ENCODE results near the genes PRKCI, RPL22L1 and PLD1.

DNA sequence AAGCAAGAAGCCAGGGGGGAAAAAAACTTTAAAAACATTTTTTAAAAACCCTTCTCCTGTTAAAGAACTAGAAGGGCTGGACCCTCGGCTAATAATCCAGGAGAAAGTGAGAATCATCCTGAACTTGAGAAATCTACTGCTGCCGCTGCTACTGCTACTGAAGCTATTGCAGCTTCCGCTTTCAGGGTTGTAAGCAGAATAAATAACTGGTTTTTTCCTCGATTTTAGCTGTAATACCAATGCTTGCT is 420 bp upstream of the MECOM start:
- RRBS = no CpG with 5 or more reads among the region's 4 CpGs

DNA sequence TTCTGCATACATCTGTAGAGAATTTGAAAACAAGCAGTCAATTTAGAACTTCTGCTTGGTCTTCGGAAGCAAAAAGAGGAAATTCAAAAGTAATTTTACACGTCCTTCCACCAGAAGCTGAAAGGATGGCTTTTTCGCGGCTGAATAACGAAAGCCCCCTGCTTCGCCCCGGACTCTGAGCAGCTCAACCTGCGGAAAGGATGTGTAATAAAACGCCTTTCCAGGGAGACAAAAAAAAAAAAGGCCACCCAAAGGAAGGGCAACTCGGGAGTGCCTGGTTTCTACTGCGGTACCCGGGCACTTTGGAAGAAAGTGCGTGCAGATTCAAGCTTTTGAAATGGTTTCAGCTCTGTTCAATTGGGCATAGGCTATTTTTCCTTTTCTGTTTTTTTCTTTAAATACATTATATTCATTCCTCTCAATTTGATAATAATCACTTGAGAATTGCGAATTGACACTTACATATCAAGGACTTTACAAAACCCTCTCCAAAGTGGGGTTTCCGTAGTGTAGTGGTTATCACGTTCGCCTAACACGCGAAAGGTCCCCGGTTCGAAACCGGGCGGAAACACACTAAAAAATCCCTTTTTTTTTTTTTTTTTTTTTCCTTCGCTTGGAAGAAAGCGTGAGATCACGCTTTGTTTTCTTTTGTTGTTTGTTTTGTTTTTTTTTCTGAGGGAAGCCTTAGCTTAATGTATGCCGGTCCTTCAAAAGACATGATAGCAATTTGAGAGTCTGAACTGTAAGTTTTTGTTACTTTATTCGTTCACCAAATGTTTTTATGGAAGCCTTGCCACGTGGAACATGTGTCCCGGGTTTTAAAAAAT is 1.3 kb upstream of the MYNN start:
- RRBS = under 1% methylated on average over 8 of the region's 30 CpGs

GRCh38 chr3:169835957-169836418 is 23.3 kb upstream of the LRRC34 start:
- RRBS = no CpG with 5 or more reads among the region's 1 CpG

- RRBS = no CpG with 5 or more reads among the region's 1 CpG
These were observed 8.6 kb downstream of the GPR160 start for GRCh38 chr3:170046438-170046700.

DNA sequence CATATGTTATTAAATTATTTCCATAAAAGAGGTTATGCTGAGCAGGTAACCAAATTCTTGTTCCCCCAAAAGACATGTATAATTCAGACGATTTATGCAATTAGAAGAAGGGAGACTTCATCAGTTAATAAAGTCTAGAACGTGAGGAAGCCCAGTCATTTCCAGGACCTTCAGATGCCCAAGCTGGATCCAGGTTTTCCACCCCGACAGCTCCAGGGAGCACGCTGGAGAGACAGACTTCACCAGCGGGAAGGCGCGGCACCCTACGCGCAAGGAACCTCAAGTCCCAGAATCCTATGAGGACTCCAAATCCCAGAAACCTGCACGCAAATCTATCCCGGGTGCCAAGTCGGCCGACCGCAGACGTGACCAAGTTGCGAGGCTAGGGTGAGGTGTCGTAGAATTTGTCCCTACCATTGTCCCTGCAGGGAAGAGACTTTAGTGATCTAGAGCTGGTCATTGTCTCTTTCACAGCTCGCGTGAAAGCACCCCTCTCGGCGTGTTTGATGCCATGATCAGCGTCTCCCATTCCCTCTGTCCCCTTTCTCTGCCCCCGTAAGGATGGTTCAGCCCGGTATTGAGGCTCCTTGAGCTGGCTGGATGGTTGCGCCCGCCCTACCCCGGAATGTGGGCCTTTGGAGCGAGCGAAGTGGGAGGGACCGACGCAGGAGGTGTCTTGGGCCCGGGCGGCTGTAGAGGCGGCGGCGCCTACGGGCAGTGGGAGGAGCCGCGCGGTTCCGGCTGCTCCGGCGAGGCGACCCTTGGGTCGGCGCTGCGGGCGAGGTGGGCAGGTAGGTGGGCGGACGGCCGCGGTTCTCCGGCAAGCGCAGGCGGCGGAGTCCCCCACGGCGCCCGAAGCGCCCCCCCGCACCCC is at the start of gene PRKCI:
Gene PRKCI (plus strand): TSS at position 662 of the 874 bp plus-strand sequence.
- RRBS = 1% methylated on average over 38 of the region's 61 CpGs

DNA sequence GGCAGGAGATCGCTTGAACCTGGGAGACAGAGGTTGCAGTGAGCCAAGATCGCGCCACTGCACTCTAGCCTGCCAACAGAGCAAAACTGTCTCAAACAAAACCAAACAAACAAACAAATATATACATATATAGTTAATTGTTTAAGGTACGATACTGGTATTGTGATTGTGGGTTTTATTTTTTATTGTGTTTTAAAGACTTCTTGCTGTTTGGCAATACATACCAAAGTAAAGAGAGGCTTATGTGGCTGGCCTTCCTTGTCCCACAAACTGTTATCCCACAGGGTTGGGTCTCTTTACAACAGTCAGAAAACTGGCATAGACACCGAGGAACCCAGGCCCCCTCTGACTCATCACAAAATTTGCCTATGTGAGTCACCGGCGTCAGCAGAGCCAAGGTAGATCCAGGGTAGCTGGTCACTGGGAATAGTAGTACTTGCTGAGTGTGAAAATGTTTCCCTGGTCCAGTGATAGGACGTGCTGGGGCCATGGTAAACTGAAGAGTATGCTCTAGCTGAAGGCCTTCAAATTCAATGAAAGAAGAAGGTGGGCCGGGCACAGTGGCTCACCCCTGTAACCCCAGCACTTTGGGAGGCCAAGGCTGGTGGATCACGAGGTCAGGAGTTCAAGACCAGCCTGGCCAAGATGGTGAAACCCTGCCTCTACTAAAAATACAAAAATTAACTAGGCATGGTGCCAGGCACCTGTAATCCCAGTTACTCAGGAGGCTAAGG is 27.2 kb upstream of the SKIL start:
- RRBS = no CpG with 5 or more reads among the region's 10 CpGs

DNA sequence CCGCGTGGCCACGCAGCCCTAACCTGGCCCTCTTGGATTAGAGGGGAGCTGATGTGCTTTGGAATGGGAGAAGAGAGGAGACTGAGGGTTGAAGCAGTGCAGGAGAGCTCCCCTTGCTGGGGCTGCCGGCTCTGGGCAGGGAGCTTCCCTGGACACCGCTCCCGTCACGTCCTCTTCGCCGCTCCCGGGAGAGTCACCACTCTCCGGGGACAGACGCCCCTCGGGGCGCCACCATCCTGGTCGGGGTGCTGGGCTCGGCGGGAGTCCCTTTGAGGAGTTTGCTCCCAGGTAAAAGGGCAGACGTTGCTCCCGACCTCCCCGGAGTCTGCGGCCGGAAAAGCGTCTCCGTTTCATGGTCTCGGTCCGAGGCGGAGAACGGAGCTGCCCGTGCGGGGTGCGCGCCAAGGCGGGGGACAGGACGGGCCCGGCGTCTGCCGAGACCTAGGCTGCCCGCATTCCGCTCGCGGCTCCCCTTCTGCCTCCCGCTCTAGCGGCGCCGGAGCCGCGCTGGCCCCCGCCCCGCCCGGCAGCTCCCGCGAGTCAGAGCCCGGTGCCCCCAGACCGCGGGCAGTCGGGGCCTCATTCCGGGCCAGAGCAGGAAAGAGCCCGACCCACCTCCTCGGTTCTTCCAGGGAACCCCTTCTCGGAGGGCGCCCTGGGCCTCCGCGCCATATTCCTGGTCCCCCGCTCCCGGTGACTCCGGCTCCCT is 621 bp downstream of the SLC7A14 start:
- RRBS = 2% methylated on average over 42 of the region's 66 CpGs

DNA sequence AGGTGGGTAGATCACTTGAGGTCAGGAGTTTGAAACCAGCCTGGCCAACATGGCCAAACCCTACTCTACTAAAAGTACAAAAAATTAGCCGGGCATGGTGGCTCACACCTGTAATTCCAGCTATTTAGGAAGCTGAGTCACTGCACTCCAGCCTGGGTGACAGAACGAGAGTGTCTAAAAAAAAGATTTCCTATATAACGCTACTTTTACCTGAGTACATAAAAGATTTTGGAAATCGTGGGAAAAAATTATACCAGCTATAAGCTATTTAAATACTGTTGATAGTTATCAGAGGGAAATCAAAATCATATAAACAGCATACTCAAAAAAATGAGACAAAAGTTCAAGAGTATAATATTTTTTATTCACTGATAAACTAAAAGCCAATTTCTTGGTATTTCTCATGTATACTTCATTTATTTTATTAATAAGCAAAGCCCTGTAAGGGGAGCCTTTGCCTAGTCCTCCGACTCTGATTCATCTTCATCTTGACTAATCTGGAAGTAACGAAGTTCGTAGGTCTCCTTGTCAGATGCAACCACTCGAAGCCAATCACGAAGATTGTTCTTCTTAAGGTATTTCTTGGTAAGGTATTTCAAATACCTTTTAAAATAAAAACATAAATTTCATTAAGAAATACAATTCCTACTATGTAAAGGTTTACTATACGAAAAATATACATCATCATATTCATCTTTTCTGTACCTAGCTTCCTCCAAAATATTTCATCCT is 3.9 kb downstream of the RPL22L1 start:
- RRBS = no CpG with 5 or more reads among the region's 10 CpGs

GRCh38 chr3:170869582-170870659 is at the start of gene RPL22L1:
Gene RPL22L1 (minus strand): TSS chr3:170870195.
- RRBS = 2% methylated on average over 23 of the region's 62 CpGs

- RRBS = no CpG with 5 or more reads among the region's 22 CpGs
These were observed 14.4 kb upstream of the RPL22L1 start for GRCh38 chr3:170884150-170884992.

GRCh38 chr3:171110657-171110972 is 84.1 kb upstream of the SLC2A2 start:
- RRBS = no CpG with 5 or more reads among the region's 3 CpGs

DNA sequence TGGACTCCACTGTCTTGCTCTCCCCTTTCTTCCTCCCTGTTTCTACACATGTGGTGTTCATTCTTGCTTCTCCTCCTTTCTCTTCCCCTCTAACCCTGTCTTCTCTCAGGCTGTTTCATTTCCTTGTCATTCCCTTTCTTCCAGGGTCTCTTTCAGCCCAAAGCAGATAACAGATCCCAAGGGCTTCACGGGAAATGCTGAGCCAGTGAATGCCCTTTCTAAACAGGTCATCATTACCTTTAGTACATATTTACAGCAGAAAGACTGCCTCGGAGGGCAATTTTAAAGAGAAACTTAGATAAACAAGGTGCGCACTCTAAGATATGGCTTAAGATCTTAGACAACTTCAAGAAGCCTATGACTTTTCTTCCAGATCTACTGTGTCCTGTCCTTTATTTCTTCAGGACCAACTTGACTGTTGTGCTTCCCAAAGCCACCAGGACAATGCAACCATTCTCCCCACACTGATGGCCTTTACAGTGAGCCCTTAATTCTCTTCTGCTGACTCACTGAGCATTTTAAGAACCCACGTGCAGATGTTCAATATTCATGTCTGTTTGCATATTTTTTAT is 103.1 kb upstream of the SLC2A2 start:
- RRBS = no CpG with 5 or more reads among the region's 4 CpGs

- RRBS = no CpG with 5 or more reads among the region's 3 CpGs
These were observed 63.9 kb upstream of the TNIK start for GRCh38 chr3:171524167-171524460.

DNA sequence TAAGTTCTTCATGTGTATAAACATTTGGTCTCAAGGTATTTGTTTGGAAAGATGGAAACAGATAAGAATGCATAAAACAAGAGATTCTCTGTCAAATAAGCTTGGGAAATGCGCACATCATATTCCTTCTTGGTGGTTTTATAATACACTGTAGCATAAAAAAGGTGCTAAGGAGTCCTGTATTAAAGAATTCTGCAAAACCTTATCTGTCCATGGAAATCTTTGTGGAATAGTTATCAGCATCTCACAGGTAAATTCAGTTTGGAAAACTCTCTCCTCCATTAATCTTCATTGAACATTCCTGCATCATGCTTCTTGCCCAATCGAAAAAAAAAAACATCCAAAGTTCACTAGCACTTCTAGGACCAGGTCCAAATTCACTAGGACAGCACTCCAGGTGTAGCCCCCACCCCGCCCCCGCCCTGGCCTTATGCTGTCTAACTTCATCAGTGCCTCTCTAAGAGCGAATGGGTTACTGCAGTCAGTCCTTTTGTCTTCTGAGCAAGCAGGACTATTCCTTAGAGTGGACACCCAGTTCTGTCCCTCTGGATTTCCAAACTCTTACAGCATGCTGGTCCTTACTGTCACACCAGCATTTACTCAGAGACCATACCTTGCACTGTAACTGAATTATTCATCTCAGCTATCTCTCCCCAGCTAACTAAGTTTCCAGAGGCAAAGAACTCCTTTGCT is 138.6 kb downstream of the PLD1 start:
- RRBS = no CpG with 5 or more reads among the region's 5 CpGs

- RRBS = no CpG with 5 or more reads among the region's 2 CpGs
These were observed 131.4 kb downstream of the PLD1 start for GRCh38 chr3:171678918-171679334.

GRCh38 chr3:171683031-171683522 is 127.2 kb downstream of the PLD1 start:
- RRBS = no CpG with 5 or more reads among the region's 7 CpGs

DNA sequence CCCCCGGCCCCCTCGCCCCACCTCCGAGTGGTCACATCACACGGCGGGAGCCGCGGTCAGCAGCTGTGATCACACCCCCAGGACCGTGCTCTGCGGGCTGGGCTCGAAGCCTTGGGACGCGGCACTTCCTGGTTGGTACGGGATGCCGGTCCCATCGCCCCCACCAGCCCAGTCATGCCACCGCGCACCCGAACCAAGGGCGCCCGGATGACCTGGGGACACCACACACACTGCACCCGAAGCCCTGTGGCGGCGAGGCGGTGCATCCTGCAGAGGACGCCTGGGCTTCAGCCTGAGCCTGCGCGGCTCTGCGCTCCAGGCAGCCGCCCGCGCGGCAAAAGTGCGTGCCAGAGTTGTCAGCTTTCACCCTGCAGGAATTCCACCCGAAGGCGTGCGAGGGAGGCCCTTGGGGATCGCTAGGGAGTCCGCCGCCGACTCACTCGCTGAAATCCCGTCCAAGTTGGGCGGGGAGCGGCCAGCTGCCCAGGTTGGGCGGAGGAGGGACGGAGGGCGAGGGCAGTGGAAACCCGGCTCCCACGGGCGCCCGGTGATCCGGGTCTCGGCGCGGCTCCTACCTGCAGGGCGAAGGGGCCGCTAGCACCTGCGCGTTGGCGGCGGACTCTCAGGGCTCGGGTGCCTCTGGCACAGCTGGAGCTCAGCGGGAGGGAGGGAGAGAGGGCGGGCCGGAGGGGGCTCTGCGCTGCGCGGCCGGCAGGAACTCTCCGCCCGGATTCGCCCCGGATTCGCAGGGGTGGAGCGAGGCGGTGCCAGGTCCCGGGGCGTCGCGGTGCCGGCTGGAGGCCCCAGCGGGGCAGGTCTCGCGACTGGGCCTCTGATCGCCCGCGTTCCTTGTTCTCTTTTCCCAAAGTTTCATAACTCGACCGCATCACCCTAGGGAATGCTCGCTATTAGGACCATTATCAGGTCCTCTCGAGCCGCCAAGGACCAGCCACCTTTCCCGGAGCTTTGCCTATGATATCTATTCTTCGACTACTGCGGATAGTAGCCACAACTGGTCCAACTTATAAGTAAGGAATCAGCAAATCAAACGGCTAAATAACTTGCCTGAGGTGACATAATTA is at the start of gene PLD1:
Gene PLD1 (minus strand): TSS at position 660 of the 1,082 bp plus-strand sequence.
- RRBS = 2% methylated on average over 7 of the region's 96 CpGs

DNA sequence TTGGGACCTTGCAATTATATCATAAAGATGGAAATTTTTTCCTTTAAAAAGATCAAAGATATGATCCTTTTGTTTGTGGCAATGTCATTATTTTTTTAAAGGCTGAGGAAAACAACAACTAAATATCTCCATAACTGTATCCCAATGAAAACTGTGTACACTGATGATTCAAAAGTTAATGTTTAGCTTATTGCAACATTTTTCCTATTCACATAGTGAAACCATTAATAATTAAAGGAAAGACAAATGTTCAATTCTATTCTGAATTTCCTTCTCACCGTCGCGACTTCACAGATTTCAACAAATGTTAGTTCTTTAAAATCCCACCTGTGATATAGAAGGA is 40.3 kb downstream of the TMEM212 start:
- RRBS = no CpG with 5 or more reads among the region's 3 CpGs

GRCh38 chr3:171960860-171961405 is 78.4 kb upstream of the FNDC3B start:
- RRBS = no CpG with 5 or more reads among the region's 8 CpGs

- RRBS = no CpG with 5 or more reads among the region's 4 CpGs
These were observed 20.1 kb downstream of the FNDC3B start for GRCh38 chr3:172059316-172060017.

Measured in foreskin fibroblast (primary cell).